Metastatic Pancreatic Carcinoma in the Ovary (tissue), 1 donor: ENCODE data around the genes MCRIP1, NPB and MYADML2.

DNA sequence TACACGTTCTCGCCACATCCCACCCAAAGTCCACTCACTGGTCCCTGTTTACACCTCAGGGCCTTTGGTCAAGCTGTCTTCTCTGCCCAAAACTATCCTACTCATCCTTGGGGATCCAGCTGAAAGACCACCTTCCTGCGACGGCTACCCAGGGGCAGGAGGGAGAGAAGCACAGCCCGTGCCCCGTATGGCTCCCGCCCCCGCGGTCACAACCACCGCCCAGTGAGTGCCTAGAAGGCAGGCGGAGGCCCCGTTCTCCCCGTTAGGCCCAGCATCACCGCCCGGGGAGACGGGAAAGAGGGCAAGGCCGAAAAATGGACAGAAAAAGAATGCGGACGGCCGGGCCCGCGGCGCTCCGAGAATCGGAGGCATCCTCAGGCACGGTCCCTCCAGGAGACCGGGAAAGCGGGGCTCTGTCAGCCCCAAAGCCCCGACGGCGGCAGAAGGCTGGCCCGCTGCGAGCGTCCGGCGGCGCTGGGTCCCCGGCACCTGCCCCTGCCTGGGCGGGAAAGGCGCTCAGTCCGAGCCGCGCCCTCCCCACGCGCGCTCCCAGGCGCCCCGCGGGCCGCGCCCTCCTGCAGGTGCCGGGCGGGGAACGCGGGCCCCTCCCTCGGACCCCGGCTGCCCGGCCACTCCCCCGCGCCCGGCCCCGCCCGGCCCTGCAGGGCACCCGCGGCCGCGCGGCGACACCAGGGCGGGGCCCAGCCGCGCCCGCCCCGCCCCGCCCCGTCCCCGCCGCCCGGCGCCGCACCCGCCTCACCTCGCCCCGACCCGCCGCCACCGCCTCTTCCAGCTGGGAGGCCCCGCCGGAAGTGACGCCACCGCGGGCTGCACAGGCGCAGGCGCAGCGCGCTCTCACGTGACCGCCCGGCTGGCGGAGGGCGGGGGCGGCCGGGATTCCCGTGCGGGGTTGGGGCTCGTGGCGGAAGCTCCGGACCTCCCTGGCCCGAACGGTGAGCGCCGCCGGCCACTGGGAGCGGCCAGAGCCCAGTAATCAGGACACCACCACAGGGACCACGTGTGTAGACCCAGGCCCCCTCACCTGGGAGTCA, at the start of gene MCRIP1:
Gene MCRIP1 (minus strand): TSS at position 814 of the 1,052 bp plus-strand sequence.
- PRO-cap = unidirectional peak, minus-strand start at position 491 of the sequence; bidirectional peak, plus-strand start at position 903 of the sequence, minus-strand start at position 789 of the sequence

GRCh38 chr17:81841266-81842047, 6.6 kb upstream of the PPP1R27 start:
- PRO-cap = no peak

DNA sequence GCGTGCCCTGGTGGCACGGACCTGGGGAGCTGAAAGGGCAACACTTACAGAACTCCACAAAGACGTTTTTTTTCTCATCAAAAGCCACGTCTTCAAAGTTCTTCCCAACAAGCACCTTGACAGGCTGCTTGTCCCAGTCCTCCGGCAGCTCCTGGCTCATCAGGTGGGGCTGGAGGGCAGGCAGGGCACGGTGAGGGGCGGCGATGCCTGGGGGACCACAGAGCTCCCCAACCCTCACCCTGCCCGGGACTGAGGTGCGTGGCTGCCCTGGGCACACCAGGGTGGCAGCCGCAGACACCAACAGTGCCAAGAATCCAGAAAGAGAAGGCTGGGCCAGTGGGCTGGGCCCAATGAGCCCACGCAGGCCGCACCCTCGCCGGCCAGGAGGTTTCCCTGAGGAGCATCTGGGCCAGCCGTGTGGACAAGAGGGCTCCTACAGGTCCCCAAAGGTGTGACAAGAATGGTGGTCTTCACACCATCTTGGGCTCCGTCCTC, 11.0 kb upstream of the PPP1R27 start:
- PRO-cap = no peak

DNA sequence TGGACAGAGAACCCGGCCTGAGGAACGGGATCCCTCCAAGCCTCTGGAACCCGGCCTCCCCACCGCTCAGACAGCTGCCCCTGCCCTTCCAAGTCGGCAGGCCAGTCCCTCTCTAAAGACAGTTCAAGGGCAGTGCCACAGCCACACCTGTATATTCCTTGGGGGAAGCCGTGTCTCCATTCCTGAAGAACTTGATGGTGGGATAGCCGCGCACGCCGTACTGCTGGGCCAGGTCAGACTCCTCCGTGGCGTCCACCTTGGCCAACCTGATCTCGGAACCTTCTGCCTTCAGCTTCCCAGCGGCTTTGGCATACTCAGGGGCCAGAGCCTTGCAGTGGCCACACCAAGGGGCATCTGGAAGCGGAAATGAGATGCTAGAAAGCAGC, 1.3 kb downstream of the P4HB start:
- PRO-cap = no peak

- PRO-cap = no peak
These were observed 3.9 kb downstream of the ARHGDIA start for GRCh38 chr17:81866899-81867920.

DNA sequence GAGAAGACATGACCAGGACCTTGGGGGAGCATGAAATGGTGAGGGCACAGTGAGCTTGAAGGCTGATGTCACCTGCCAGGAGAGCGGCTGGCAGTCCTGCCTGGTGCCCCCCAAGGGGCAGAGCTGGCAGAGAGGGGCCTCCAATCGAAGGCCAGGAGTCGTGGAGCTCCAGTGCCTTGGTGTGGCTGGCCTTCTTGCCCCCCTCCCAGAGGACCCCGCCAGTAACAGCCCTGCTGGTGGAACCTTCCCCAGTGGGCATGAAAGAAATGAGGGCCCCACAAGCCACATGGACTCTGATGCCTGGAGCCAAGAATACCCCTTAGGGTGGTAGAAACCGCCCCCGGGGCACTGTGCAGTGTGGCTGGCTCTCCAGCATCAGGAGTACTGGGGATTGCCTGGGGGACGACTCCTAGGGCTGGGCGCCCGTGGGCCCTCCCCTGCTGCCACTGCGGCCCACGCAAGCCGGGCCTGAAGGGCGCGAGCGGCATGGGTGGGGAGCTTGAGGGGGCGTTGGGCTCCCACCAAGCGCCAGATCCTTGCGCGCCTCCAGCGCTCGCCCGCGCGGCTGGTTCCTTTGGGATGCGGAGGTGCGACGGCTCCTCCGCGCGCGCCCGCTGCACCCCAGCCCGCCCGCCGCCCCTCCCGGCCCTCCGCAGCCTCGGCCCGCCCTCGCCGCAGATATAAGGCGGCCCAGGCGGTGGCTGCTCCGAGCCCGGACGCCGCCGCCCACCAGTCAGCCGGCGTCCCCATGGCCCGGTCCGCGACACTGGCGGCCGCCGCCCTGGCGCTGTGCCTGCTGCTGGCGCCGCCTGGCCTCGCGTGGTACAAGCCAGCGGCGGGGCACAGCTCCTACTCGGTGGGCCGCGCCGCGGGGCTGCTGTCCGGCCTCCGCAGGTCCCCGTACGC, at the start of gene NPB:
Gene NPB (plus strand): TSS at position 709 of the 906 bp plus-strand sequence.
- PRO-cap = no peak

DNA sequence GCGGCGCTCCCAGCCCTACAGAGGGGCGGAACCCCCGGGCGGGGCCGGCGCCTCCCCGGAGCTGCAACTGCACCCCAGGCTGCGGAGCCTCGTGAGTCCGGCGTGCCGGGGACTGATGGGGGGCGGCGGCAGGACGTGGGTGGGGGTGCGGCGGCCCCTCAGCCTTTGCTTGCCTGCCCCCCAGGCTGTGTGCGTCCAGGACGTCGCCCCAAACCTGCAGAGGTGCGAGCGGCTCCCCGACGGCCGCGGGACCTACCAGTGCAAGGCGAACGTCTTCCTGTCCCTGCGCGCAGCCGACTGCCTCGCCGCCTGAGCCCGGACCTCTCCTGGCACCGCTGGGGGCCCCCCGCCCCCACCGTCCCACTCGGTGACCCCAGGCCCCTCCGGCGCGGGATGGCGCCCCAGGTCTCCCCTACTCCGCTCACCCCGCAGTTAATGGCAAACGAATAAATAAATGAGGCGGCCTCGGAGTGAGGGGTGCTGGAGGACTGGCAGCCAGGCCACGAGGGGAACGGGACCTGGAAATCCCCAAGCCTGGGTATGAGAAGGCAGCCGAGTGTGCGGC, 480 bp downstream of the NPB start:
- PRO-cap = no peak

DNA sequence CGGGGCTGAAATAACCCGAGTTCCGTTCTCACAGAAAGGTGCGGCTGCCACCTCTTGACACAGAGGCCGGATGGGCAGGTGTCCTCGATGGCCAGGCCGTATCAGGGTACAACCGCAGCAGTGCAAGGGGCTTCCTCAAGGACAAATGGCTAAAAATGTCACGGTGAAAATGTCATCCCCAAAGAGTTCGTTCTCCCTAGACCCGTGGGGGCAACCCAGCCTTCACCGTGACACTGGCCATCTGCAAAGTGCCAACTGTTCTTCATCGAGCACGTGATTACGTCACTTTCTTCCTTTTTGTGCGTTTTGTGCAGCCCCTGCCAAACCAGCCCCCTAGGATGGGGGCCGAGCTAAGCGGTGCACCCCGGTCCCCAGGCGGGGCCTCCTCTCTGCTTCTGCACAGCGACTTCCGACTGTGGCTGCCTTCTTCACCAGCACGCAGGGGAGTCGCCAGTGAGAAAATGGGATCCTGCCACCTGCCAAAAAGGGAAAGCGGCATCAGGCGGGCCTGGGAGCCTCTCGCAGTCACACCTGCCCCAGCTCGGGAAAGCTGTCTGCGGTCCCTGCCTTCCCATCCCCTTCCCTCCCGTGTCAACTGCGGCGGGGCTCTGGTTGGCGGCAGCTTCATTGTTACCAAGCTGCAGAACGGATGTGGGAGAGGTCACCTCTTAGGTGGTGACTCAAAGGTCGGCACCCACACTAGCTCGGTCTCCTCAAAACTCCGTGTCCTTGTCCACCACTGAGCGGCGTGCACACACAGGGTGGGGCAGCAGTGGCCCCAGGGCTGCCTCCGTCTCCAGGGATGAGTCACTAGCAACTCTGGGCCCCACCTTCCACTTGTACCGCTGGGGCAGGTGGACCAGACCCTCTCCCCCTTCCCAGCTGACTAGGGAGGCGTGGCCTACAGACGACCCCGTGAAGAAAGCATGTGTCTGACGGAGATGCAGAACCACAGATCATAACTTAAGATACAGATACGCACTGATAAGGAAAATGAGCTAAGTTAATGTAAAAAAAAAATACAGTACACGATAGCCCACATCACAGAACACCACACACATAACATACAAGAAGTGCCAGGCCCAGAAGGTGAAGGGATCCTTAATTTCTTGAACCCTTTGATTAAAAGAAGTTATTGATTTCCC, 1.3 kb upstream of the PCYT2 start:
- PRO-cap = no peak

DNA sequence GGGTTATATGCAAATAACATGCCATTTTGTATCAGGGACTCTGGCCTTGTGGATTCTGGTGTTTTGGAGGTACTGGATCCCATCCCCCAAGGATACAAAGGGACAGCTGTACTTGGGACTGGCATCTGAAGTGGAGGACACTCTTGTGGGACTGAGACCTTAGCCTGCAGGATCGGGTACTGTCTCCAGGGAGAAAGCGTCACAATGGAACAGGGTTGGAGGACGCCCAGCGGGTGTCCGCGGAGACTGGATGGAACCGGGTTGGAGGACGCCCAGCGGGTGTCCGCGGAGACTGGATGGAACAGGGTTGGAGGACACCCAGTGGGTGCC, at the start of gene MYADML2:
Gene MYADML2 (minus strand): TSS at position 131 of the 330 bp plus-strand sequence.
- PRO-cap = no peak

DNA sequence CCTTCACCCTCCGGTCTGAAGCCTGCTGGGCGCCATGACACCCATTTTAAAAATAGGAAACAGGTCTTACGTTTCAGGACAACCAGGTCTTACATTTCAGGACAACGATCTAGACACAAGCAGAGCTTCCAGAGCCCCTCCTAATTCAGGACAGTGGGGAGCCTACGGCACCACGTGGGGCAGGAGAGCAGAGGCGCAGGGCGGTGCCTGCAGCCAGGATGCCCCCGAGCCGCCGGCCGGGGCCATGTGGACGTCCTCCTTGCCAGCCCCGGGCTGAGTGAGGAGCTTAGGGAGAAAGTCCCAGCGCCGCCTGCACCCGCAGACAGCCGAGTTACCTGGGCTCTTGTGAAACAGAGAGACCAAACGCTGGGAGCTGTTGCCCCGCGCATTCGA, 1.5 kb upstream of the NOTUM start:
- PRO-cap = no peak

GRCh38 chr17:82022541-82022771, 222 bp downstream of the CENPX start:
- PRO-cap = no peak

GRCh38 chr17:82036074-82037161, 1.1 kb downstream of the DCXR start:
- PRO-cap = no peak

GRCh38 chr17:82047697-82048992, 3.5 kb downstream of the RFNG start:
- PRO-cap = no peak

DNA sequence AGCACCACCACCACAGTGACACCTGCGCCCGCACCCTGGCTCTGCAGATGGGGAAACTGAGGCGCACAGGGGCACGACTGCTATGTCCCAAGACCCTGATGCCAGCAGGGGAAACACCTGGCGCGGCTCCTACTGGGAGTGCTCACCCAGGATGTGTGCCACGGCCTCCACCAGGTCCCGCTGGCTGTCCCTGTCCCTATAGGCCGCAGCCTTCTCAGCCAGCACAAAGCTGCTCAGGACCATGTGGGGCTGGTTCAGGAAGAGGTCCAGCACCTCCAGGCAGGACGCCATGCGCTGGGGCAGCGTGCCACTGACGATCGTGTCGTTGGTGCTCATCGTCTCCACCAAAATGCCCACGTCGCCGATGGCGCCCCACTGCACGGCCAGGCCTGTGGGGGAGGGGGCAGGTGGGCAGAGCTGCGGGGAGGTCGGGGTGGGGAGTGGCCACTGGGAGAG, 15.9 kb upstream of the DUS1L start:
- PRO-cap = no peak

DNA sequence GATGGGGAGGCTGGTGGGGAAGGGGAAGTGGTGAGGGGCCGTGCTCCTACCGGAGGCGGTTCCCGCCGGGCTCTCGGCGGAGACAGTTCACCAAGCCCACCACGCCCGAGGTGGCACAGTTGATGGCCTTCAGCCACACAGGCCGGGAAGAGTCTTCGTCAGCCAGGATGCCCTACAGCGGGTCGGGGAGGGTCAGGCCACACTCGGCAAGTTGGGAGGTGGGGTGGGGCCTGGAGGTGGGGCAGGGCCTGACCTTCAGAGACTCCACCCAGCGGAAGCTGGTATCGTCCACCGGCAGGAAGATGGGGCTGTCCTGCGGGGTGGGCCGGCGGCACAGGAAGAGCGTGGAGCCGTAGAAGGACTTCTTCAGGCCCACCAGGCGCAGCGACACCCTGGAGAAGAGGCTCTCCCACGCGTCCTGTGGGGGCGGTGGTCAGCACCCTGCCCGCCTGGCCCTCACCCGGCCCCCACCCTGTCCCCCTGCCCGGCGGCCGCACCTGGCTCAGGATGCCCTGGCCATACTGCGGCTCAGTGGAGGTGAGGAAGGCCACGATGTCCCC, 13.0 kb downstream of the FASN start:
- PRO-cap = no peak

DNA sequence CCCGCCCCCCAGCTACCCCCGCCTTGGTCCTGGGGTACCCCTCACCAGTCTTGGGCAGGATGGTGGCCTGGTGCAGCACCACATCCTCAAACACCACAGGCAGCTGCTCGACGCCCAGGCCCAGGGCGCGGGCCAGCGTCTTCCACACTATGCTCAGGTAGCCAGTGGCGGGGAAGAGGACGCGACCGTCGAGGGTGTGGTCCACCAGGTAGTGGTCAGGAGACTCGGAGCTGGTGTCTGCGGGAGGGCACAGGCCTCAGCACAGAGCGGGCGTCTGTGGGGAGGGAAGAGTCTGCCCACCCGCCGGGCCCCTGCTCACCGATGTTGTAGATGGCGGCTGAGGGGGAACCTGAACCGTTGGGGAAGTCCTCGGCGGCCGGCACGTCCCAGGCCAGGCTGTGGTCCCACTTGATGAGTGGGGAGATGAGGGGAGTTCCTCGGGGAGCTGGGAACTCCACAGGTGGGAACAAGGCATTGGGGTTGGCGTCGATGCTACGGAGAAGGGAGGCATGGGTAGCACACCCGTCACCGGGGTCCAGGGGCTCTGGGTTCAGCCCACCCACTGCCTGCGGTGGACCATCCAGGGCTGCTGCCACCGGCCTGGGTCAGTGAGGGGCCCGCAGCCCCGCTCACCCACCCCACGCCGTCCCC, 9.8 kb downstream of the FASN start:
- PRO-cap = no peak

DNA sequence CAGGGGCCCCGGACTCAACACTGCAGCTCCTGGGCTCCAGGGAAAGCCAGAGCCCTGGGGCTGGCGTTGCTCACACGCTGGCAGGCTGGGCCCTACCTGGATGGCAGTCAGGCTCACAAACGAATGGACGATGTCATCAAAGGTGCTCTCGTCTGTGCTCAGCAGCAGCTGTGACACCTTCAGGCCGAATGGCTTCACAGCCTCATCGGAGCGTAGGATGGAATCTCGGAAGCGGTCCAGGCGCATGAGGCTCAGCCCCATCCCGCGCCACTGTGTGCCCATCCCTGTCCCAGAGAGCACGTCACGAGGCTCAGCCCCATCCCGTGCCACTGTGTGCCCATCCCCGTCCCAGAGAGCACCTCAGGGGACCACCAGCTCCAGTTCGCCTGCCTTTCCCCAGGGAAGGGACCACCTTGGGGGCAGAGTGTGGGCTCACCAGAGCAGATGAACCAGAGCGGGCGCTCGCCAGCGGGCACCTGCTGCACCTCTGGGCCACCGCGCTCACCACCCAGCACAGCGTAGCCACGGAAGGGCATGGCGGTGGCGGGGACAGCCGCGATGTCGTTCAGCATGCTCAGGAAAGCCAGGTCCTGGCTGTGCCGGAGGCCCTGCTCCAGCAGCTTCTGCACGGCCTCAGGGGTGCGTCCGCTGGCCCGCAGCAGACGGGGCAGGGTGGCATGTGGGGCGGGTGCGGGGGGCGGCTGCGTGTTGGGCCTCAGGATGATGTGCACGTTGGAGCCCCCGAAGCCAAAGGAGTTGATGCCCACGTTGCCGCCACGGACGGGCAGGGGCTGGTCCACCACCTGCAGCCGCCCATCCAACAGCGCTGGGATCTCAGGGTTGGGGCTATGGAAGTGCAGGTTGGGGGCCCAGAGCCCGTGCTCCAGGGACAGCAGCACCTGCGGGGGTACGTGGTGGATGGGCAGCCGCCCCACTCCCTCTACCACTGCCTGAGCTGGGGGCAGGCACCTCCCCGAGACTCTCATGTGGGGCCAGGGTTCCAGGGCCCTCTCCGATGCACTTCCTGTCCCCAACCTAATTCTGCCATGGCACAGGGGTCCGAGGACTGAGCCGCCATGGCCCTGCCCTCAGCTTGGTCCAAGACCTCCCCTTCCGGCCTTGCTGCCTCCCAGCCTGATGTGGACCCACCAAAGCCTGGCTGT, 6.9 kb downstream of the FASN start:
- PRO-cap = no peak

DNA sequence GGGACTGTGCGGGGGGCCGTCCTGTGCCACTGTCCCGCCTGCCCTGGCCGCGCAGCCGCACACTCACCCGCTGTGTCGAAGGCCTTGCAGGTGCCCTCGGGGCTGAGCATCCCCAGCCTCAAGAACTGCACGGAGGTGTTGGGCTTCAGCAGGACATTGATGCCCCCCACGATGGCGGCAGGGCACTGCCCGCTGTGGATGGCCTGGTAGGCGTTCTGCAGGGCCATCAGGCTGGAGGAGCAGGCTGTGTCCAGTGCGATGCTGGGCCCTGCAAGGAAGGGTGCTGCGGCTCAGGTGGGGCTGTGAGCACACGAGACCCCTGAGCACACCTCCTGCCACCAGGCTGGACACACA, 4.9 kb downstream of the FASN start:
- PRO-cap = no peak

- PRO-cap = no peak
These were observed 19.0 kb upstream of the FASN start for GRCh38 chr17:82117072-82117432.

DNA sequence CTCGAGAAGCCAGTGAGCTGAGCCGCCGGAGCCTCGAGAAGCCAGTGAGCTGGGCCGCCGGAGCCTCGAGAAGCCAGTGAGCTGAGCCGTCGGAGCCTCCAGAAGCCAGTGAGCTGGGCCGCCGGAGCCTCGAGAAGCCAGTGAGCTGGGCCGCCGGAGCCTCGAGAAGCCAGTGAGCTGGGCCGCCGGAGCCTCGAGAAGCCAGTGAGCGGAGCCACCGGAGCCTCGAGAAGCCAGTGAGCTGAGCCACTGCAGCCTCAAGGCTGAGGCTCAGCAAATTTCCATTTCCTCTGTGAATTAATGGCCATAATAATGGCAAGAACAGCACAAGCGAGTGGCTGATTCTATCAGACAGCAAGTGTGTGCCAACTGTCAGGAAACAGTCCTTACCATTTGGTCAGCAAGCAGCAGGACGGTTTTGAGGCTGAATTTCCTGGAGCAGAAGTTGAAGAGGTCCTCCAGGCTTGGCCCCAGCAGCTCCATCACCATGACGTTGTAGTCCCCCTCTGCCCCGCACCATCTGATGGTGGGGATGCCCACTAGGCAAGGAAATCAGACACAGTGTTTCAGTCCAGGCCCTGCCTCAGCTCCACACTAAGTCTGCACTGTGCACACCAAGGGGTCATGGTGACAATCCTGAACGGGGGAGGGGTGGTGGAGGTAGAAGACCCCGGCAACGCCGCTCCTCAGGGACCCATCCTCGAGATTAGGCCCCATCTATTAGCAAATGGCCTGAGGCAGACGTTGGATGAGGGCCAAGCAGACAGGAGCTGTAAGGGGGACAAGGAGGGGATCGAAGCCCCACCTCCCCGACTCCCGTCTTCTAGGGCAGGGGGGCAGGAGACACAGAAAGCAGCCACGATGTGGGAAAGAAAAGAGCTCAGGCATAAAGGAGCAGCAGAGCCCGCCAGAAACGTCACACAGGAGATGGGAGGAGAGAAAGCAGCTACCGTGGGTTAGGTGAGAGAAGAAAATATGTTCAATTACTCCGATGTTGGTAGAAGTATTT, 18.2 kb downstream of the CSNK1D start:
- PRO-cap = no peak